Metanephros (tissue), 2 donors: ENCODE measurements around a stretch of chr22.

GRCh38 chr22:46035905-46036798, 59.2 kb upstream of the WNT7B start:
- RAMPAGE, long total RNA = no peak

DNA sequence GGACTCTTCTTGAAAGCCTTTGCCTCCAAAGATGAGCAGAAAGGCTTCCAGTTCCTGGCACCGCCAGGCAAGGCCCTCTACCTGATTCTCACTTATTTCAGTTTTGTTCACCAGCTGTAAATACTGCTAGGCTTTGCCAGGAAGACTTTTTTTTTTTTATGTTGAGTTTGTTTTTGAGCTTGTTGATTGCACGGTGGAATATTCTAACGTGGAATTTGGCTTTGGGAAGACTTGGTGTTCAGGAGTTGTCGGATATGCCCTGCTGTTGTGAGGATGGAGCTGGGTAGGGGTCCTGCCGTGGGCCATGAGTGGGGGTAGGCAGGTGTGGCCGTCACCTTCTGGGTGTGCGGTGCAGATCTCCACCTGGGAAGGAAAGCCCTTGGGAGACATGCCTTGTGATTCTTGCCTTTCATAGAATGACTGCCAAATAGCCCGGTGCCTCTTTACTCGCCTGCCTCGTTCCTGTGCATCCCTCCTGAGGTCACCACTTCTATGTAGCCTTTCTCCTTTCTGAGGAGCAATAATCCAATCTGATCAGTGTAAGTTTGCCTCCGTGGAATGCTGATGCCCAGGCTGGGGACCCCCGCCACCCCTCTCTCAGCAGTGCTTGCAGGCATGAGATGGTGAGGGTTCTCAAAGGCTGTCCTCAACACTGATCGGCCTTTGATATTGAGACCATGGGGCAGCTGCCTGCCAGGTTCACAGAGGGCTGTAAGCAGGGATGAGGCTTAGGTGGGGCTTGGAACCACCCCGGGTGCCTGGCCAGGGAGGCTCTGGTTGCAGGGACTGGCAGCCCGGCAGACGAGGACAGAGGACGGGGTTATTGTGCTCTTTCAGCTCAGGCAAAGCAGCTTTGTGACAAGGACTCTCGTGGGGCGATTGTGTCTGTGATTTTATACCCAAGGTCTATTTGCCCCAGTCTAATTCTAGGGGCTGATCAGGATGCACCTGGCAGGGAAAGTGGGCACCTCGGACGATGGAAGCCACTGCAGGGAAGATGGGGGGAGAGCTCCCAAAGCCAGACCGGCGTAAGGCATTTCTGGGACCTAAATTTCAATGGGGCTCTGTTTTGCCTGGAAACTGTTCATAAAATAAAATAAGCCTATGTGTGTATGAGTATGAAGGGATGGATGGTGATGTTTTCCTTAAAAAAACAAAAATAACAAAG, 86.1 kb upstream of the WNT7B start:
- RAMPAGE, long total RNA = no peak

DNA sequence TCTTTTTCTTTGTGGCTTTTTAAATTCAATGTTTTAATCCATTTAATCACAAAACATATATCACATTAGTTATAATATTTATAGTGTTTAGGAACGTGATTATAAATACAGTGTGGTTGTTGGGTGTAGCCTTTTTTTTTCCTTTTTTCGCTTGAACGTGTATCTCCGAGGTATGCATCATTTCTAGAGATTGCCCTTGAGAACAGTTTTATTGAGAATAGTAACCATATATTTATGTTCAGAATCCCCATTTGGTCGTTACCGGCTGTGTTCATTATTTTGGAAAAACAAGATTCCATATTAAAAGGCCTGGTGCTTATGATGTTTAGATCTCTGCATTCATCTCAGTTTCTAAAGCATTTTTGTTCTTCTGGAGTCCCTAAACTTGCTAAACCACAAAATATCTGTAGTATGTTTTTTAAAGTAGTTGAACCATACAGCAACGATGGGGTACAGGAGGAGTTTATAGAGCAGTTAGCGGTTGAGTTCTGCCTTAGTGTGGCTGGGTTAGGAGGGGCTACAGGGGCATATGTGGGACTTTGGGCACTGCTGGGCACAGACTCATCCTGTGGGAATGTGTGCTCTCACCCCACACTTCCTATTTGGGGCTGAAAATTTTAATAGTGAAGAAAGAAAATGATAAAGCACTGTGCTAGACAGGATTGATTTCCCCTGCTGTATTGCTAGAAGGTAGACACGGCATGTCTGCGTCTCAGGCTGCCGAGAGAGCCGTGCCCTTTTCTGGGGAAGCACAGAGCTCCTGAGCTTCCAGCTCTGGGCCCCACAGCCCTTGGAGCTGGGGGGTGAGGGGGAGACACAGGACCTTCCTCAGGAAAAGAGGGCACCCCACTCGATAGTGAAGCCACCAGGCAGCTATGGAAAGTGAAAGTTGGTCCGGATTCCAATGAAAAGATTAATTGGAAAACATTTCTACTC, 81.5 kb upstream of the PPARA start:
- RAMPAGE, long total RNA = no peak

DNA sequence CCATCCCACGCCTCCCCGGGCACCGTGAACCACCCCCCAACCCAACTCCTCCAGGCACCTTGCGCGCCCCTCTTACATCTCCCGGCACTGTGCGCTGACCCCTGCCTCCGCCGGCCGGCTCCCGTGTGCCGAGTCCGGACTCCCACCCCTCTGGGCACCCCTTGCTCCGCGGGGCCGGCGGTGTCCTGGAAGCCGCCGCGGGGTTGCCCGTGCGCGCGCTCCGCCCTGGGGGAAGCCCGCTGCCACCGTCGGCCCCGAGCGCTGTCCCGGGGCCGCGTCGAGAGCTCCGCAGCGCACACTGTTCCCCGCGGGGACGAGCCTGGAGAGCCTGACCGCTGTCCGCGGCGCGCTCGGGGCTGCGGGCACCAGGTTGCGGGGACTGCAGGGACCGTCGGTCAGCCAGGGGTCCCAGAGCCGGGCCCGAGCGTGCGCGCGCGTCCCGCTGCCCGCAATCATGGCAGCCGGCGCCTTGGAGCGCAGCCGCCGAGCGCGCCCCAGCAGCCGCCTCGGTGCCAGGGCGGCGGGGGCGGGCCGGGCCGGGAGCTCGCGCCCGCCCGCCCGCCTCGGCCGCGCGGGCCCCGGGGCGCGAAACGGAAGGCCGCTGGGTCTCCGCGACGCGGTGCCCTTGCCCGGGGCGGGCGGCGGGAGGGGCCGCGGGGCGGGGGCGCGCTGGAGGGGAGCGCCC, 79.6 kb upstream of the PPARA start:
- RAMPAGE, long total RNA = no peak

DNA sequence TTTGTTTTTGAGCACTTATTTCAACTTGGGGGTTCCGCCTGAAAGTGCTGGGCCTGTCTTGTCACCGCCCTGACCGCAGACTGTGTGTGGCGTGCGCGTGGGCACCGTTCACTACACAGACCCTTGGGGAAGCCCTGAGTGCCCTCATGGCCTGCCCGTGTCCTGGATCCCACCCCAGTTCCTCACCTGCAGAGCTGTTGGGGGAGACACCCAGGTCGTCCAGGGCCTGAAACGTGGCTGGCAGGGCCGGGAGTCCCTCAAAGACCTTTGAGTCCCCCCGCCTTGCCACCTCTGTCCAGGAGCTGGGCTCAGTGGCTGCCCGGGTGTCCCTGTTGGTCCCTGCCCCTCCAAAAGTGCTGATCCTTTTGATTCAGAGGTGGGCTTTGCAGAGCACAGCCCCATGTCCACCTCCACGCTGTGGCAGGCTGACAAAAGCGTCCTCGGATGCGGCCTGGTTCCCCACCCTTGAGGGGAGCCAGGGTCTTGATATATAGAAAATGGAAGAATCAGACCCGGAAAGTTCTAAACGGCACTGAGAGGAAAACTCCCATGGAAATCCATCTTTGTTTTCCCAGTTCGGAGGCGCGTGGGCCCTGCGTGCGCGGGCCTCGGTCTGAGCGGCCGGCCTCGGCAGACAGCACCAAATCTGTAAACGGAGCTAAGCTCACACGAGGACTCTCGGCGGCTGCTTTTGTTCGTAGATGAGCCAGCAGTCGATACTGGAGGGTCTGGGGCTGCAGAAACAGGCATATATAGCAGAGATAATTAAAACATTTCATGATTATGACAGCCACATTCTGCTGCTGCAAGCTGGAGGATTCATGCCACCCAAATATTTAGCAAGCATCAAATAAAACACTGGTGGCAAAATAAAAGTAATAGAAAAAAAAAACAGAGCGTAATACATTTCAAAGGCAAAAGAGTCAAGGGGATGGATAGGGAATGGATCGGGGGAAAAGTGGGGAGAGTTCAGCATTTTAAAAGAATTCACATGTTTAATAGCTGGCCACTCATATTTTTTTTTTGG, 68.6 kb upstream of the PPARA start:
- RAMPAGE, long total RNA = no peak

- RAMPAGE, long total RNA = no peak
These were observed 49.8 kb upstream of the PPARA start for GRCh38 chr22:46100475-46100932.

DNA sequence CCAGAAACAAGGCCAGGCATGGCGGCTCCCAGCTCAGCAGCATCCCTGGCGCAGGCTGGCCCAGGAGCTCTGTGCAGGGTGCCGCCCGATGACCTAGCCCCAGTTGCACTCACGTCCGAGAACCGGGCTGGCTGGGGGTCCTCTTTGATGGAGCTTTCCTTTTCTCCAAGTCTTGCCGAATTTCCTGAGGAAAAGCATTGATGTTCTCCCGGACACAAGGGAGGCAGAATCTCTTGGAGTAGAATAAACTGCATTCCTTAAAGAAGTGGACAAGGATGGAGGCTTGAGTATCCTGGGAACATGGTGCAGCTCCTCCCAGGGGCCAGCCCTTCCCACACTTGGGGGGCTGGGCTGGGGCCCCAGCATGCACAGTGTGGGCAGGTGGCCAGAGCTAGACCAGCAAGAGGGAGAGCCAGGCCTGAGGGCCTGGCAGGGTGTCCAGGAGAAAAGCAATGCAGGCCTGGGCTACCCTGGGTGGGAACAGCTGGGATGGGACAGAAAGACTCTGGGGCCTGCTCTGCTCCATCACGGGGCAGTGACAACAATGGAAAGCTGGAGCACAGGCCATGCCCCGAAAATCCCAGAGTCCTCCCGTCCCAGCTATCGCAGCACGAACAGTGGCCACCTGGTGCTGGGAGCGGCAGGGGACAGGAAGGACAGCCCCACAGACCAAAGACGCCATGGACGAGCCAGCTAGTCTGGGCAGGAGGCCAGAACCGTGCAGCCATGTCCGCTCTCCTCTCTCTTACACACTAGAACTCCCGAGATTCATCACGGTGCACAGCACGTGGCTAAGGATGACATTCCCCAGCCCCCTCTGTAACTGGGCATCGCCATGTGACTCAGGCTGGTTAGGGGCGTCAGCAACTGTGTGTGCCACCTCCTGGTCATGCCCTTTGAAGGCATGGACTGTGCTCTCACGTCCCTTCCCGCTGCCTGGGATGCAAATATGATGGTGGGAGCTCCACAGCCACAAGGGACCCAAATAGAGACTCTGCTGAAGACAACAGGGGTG, 4.8 kb downstream of the CDPF1 start:
- RAMPAGE, long total RNA = no peak

GRCh38 chr22:46275717-46276453, 8.1 kb downstream of the TTC38 start:
- RAMPAGE, long total RNA = no peak

DNA sequence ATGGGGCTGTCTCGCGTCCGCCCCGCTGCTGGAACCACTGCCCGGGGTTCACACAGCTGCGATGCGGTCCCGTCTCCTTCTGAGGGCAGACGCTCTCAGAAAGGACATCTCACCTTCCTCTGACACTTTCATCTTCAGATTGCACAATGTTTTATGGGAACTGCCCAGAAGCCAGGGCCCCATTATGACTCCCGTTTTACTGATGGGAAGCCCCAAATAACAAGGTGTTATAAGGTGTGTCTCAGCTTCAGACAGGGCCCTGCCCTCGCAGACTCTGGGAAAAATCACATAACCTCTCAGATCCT, 43.5 kb downstream of the TRMU start:
- RAMPAGE, long total RNA = no peak

- RAMPAGE, long total RNA = no peak
These were observed 71.5 kb downstream of the CELSR1 start for GRCh38 chr22:46465538-46466607.

DNA sequence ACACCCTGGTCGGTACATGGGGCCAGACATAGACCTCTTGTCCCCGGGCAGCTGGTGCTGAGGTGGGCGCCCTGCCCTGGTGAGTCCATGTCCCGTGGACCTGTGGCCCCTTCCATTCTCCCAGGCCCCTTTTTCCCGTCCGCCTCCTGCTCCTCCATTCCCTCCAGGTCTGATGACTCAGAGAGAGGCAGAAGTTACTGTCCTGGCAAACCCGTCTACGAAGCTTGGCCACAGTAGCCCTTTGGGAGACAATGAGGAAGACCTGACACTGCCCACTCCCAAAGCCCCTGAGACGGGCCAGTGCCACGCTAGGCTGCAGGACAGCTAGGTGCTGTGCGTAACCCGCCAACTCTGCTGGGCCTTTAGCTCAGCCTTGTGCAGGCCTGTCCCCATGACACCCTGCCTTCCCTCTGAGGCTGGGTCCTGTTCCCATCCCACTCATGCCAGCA, 11.4 kb downstream of the CELSR1 start:
- RAMPAGE, long total RNA = no peak

DNA sequence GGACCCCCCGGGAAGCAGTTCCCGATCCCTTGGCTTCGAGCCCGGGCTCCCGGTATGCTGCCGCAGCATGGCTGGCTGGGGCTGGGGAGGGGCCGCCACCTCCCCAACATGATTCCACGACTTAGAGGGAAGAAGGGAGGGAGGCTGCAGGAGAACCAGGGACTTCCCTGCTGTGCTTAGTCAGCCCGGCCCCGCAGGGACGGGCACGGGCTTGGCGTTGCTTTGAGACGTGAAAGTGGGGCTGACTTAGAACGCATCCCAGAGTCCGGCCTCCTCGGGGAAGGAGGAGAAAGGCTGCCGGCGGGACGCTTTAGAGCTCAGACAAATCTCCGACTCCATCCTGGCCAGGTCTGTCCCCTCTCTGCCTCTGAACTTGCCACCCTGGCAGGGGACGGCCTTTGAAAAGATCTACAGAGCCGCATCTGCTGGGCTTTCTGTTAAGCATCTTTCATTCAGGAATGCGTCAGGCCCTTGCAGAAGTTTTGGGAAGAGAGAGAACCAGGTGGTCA, 35.5 kb upstream of the GRAMD4 start:
- RAMPAGE, long total RNA = no peak

DNA sequence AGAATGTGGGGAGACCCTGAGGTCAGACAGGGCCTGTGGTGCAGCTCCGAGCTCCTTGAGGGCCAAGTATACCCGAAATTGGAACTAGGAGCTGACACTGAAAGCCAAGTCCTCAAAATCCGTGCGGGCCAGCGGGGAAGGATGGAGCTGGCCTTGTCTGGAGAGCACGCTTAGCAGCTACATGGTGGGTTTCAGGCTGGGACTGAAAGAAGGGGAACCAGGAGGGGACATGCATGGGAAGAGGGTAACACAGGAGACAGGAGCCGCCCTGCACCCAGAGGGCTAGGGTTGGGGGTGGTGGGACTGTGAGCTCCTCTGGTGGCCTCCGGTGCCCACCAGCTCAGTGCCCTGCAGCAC, 21.5 kb upstream of the GRAMD4 start:
- RAMPAGE, long total RNA = no peak

GRCh38 chr22:46665159-46665888, 45.1 kb downstream of the GRAMD4 start:
- RAMPAGE, long total RNA = no peak

GRCh38 chr22:46677992-46678526, 57.9 kb downstream of the GRAMD4 start:
- RAMPAGE, long total RNA = no peak

DNA sequence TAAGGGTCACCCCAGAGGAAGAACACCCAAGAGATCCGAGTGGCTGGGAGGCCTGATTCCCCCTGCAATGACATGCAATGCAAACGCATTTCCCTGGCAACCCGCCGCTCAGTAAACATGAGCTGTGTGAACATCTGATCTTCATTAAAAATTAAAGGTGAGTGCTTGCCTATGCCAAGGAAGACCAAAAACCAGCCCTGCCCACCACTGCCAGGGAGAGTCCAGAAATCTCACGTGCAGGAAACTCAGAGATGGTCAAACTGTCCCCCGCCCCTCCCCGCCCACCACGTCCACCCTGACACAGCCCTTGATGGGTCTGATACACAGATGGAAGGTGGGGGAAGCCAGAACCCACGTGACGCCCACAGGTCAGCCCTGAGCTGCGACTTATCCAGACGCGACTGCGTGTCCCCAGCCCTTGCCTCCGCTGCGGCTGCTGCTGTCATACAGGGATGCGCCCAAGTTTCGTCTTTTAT, 11.5 kb downstream of the CERK start:
- RAMPAGE, long total RNA = no peak

GRCh38 chr22:46741354-46741936, 3.4 kb upstream of the CERK start:
- RAMPAGE, long total RNA = no peak

GRCh38 chr22:46742817-46743286, 4.8 kb upstream of the CERK start:
- RAMPAGE, long total RNA = no peak

GRCh38 chr22:46758759-46759368, 3.6 kb upstream of the TBC1D22A start:
- RAMPAGE, long total RNA = no peak

GRCh38 chr22:46793421-46793864, 31.0 kb downstream of the TBC1D22A start:
- RAMPAGE, long total RNA = no peak